SK-MEL-5 (cell line): ENCODE data around the gene PAXIP1.

GRCh38 chr7:151820584-151820959 is 56.3 kb downstream of the PRKAG2 start:
RAMPAGE:
- cytosol, long total RNA: no peak
- long total RNA: no peak
- nucleus, long total RNA: no peak

DNA sequence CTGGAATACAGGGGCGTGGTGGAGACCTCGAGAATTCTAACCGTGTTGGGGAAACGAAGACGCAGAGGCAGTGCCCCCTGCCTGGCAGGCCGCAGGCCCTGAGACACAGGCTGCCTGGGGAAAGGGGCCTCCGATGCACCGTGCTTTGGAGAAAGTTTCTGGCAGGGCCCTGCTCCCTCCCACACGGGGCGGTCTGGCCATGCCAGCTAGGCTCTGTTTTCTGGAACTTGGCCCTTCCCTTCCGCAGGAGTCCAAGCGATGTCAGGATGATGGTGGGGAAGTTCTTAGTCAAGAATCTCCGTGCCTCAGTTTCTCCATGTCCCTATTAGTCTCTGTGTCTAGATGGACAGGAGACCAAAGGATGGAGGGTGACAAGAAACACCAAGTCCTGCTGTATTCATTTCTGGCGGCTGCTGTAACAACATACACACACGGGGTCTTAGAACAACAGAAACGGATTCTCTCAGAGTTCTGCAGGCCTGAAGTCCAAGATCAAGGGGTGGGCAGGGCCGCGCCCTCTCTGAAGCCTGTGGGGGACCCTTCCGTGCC is 27.7 kb downstream of the PRKAG2 start:
RAMPAGE:
- cytosol, long total RNA: no peak
- long total RNA: no peak
- nucleus, long total RNA: no peak

DNA sequence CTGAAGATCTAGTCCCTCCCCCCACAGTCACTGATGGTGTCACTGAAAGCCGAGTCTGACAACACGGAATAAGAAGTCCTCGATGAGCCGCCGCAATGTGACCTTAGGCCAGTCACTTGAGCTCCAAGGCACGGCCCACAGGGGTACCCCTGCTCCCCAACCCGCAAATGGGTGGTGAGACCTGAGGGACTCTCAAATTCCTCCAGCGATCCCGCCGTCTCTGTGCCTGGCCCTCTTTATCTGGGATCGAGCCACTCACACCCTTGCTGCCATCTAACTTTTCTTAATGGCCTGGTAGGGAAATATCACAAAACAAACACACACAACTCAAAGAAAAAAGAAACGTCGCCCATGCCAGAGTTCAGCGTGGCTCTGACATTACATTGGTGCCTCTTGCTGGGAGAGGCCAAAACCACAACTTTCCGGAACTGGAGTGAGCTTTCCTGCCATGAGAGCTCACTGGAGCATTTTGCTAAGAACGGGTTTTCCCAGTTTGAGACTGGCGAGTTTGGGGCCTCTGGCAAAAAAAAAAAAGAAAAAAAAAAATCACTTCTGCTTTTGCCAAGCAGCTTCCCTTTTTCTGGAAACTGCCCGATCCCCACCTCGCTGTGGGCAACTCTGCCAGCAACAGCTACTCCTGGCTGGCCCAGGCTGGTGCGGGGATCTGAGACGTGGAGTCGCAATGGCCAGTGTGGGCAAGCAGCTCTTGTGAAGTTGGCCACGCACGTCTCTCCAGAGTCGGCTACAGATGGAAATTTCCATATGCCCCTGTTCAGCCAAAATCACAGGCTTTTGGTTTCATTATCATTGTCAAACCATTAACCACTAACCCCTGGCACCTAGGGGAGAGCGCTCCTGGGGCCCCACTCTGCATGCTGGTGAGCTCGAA is 25.9 kb downstream of the PRKAG2 start:
RAMPAGE:
- cytosol, long total RNA: no peak
- long total RNA: no peak
- nucleus, long total RNA: no peak

DNA sequence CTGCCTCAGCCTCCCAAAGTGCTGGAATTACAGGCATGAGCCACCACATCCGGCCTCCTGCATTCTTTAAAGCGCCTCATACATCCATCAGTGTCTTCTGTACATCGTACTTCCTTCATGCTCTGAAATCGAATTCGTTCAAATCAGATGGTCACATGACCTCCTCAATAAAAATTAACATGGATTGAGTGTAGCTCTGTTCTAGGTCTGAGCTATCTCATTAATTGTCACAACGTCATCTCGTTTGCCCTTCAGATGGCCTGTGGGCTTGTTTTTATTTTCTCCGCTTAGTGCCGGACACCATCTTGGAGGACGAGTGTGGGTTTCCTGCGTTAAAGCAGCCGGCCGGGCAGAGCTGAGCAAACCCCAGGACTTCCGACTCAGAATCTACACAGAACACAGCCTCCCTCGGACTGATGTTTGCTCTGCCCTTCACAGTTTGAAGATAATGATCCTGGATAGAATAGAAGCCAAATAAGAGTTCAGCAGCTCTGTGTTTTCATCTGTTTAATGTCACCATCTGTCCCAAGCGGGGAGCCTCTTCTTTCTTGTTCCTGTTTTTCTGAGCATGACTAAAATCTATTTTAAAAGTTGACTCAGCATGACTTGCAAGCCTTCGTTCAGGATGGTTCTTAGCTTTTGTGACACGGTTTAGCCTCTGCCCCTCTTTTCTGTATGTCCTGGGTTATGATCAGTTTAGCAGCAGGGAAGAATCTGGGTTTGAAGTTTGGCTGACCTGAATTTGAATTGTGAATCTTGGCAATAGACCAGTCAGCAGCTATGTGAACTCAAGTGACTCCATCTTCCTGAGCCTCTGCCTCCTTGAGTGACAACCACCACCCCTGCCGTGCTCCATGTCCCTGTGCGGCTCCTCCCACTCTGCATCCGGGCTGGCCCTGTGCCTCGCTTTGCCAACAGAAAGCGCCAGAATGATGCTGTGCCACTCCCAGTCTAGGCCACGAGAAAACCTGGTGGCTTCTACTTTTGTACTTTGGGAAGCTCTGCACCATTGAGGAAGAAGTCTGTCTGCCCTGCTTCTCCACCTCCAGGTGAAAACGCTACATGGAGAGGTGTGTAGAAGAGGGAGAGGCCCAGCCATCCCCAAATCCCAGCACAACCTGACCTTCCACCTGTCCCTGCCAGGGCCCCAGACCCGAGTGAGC is 30.5 kb upstream of the GALNTL5 start:
RAMPAGE:
- cytosol, long total RNA: no peak
- long total RNA: no peak
- nucleus, long total RNA: no peak

DNA sequence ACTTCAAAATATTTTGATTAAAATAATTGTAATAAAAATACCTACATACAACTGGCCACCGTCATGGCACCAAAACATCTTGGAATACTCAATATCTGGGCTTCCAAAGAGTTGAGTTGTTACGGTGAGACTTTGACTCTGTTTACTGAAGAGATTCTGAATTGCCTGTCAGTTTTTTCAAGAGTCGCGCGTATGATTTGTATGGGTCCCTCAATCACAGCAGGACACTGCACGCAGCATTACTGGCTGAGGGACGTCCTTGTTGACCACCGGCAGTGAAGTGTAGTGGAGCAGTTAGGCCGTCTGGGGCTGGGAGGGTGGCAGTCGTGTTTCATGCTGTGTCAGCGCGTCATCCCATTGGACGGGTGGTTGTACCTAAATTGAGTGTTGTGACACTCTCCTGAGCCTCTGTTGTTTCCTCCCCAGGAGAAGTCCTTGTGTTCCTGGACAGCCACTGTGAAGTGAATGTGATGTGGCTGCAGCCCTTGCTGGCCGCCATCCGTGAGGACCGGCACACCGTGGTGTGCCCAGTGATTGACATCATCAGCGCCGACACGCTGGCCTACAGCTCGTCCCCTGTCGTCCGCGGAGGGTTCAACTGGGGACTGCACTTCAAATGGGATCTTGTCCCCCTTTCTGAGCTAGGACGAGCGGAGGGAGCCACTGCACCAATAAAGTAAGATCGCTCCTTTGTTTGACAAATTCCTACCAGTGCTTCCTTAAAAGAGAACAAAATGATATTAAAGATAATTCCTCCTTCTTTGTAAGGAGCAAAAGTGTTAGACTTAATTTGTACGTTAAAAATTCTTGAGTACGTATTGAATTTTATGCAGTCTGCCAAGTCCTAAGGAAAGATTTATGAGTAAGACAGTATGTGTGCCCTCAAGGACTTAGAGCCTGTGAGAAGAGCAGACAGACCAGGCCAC is 82.4 kb downstream of the GALNT11 start:
RAMPAGE:
- cytosol, long total RNA: no peak
- long total RNA: no peak
- nucleus, long total RNA: no peak

DNA sequence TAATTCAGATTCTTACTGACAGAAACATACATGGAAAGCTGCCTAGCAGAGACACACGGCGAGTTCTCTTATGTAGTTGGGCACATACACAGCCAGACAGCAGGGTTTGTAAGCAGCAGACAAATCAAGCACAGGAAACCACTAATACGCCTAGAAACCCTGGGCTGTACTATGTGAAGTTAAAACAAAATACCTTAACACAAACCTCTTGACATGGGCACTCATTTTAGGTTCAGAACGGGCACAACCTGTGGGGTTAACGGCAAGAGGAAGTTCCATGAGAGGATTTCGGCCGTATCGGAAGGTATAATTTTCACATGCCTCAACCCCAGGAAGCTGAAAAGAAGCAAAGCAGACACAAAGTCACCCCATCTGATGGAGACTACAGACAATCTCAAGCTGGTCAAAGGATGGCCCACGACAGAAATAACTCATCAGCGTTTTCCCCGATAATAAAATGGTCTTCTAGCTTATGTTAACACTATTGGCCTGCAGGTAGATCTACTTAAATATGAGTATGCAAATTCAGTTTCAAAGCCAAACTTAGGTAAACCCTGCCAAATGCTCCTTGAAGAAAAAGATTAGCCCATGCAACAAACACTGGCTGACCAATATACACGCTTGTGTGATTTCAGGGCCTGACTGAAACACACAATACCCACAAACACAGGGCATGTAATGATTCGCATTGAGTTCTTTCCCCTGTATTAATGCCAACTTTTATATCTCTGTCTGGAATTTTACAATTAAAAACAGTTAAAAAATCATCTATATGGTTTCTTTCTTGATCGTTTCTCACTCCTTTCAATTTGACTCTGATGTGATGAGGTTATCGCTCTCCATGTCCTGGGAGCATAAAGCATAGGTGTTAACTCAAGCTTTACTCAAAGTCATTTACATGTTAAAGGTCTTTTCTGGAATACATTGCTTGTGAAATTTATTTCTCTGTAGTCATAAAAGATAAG is 119.8 kb downstream of the GALNT11 start:
RAMPAGE:
- cytosol, long total RNA: no peak
- long total RNA: no peak
- nucleus, long total RNA: no peak

RAMPAGE:
- cytosol, long total RNA: no peak
- long total RNA: no peak
- nucleus, long total RNA: no peak
These were observed 166.1 kb downstream of the GALNT11 start for GRCh38 chr7:152191392-152192089.

DNA sequence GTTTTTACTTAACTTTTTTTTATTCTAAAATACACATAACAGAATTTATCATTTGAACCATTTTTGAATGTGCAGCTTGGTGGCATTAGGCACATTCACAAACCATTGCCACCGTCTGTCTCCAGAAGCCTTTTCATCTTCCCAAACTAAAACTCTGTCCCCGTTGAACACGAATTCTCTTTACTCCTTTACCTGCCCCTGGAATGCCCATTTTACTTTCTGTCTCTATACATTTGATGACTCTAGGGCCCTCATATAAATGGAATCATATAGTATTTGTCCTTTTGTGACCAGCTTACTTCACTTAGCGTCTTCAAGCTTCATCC is 48.3 kb downstream of the ACTR3B start:
RAMPAGE:
- cytosol, long total RNA: no peak
- long total RNA: no peak
- nucleus, long total RNA: no peak

DNA sequence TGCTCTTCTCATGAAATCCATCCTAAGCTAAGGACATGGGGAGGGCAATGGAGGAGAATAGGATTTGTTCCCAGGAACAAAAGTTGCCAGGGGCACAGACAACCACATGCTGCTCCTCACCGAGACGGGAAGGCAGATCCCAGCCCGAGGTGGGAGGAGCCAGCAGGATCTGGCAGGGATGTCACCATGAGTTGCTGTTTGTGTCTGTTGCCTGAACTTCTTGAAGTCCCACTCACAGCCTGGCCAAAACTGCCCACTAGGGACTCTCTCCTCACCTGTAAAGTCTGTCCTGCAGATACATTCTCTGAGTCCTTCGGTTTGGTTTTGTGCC is 279.0 kb downstream of the ACTR3B start:
RAMPAGE:
- cytosol, long total RNA: no peak
- long total RNA: no peak
- nucleus, long total RNA: no peak

GRCh38 chr7:153523788-153524588 is 528.2 kb upstream of the DPP6 start:
RAMPAGE:
- cytosol, long total RNA: no peak
- long total RNA: no peak
- nucleus, long total RNA: no peak

GRCh38 chr7:153886745-153887581 is 165.2 kb upstream of the DPP6 start:
RAMPAGE:
- cytosol, long total RNA: no peak
- long total RNA: no peak
- nucleus, long total RNA: no peak

GRCh38 chr7:154928349-154929028 is 74.4 kb downstream of the PAXIP1 start:
RAMPAGE:
- cytosol, long total RNA: no peak
- long total RNA: no peak
- nucleus, long total RNA: no peak

RAMPAGE:
- cytosol, long total RNA: no peak
- long total RNA: no peak
- nucleus, long total RNA: no peak
These were observed 36.9 kb downstream of the PAXIP1 start for GRCh38 chr7:154965778-154966630.

RAMPAGE:
- cytosol, long total RNA: start-site peak on the minus strand at chr7:155002943-155002965, 54 and 205 reads in 2 replicates
- long total RNA: no peak
- nucleus, long total RNA: no peak
These were observed at the start of gene PAXIP1 for GRCh38 chr7:155002606-155003253. Gene PAXIP1, minus strand, starts transcription at chr7:155003124.

RAMPAGE:
- cytosol, long total RNA: no peak
- long total RNA: no peak
- nucleus, long total RNA: no peak
These were observed 401 bp upstream of the PAXIP1 start for GRCh38 chr7:155003254-155003795.

GRCh38 chr7:155244484-155245018 is 53.1 kb upstream of the INSIG1 start:
RAMPAGE:
- cytosol, long total RNA: no peak
- long total RNA: no peak
- nucleus, long total RNA: no peak

GRCh38 chr7:155285823-155286226 is 11.9 kb upstream of the INSIG1 start:
RAMPAGE:
- cytosol, long total RNA: no peak
- long total RNA: no peak
- nucleus, long total RNA: no peak

DNA sequence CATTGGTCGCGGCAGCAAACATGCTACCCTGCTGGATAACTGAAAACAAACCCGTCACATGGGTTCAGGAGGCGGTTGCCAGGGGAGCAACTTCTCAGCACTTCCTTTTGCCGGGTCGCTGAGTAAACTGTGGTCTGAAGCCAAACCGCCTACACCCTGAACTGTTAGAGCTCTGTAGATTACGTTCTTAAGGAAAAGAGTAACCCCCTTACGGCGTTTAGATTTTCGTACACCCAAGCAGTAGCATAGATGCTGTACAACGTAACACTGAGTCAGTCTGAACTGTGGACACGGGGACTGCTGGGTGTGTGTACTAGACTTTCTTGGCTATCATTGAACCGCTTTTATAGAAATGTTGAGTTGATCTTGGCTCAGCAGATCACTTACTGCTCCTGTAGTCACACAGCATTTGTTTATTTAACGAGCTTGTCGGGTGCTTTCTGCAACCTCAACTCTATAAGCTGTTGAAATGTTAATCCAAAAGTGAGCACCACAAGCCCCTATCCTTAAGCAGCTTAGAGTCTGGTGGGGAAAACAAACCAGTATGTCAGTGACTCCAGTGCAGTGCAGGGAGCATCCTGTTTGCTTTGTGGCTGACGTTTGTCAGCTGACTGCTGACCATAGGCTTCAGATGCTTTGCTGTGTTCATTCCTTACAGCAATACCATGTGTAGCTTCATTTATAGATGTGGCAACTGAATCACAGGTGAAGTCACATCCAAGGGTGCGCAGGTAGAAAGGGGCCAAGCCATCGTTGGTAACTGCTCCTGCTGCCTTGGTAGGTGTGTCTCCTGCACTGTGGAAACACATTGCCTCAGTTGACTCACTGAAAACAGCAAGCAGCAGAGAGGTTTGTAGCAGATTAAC is 1.6 kb downstream of the INSIG1 start:
RAMPAGE:
- cytosol, long total RNA: no peak
- long total RNA: no peak
- nucleus, long total RNA: no peak

DNA sequence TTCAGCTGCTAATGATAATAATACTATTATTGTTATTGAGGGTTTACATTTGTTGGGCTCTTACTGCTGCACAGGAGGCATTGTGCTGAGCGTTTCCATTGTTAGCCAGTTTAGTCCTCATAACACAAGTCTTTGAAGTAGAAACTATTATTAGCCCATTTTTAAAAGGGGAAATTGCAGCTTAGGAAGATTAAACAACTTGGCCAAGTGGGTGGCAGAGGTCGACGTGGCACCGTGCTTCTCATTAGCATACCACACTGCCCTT is 8.8 kb downstream of the INSIG1 start:
RAMPAGE:
- cytosol, long total RNA: no peak
- long total RNA: no peak
- nucleus, long total RNA: no peak

DNA sequence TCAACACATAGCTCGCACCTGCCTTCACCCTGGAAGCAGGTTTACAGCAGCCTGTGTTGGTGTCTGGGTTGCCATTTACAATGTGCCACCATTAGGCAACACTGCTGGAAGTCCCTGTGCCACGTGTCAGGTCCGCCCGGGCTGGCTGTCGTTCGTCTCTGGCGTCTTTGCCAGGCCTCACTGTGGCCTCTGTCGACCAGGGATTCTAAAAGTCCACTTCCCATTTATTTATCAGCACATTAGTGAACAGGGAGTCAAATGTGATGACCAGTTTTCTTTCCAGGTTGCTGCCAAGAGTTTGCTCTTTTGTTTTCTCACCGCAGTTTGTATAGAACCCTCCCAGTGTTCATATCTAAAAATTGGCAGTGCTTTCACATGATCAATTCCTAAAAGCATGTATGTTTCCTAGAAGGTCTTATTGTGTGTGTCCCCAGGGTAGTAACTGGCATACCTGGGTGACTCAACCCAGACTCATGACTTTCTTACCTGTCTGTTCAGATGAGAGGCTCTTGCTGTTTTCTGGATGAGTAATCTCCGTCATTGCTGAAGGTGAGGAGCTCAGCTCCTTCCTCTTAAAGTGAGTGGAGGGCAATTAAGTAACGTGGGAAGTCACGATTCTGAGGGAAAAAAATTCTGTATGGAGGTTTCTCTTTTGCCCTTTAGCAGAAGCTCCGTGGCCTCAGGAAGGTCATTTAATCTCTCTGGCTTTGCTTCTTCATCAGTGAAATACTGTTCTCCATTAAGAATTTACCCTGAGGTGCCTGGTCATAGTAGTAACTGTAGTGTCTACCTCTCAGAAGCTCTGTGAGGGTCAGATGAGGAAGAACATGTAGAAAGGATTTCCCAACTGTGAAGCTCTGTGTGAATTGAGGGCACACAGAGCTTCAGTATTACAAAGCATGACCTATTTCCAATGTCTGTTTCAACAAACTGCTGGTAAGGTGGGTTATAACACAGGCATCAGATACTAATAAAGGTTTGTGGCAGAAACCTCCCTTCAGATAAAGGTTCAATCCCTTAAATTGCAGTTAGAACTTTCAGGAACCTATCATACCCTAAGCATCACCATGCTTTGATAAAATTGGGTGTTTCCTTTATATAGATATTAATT is 9.5 kb downstream of the INSIG1 start:
RAMPAGE:
- cytosol, long total RNA: no peak
- long total RNA: no peak
- nucleus, long total RNA: no peak